Metanephros (tissue), 2 donors: Measurements from ENCODE around the genes TRIM29, OAF and ARHGEF12.

DNA sequence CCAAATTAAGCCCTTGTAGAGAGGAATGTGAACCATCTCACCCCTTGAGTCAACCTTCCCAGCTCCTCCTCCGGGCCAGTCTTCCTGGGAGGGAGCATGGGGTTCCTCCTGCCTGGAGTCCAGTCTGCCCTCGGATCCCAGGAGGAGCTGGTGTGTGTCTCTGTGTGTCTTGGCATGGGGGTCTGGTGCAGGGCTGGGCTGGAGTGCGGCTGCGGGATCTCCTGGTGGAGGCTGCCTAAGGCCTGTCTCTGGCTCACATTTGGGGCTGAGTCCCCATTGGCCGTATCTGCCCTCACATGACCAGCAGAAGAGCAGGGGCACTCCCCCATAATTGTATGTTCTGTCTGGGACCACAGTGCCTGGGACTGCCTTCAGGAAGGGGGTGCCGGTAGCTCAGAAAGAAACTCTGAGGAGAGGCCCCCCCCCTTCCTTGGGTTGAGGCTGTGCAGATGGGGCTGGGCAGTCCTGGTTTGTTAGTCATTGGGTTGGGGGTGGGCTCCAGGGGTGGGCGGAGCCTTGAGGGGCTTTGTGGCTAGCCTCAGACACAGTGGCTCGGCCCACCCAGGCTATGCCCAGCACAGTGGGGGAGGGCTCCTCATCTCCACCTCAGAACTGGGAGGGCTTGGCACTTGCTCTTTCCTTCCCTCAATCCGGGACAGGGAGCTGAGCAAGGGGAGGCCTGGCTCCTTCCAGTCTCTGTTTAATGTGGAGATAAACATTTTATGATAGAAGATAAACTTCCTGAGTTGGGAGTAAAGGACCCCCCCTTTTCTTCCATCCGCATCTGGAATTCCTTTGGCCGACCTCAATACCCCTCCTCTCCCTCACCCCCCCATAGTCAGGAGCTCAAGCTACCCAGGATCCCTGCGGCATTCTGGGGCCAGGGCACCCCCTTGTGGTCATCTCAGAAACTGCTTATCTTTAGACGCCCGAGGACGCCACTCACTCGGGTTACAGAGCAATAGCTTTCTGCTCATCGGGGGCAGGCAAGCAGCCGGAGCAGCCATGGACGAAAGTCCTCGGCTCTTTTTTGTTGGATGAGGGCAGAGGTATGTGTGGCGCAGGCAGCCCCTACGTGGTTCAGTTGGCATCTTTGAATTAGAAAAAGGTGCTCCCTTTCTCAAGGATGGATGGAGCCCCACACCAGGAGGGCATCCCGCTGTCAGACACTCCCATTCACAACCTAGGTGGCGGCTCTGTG lies 2.7 kb downstream of the C1QTNF5 start:
- RAMPAGE, long total RNA: no peak

DNA sequence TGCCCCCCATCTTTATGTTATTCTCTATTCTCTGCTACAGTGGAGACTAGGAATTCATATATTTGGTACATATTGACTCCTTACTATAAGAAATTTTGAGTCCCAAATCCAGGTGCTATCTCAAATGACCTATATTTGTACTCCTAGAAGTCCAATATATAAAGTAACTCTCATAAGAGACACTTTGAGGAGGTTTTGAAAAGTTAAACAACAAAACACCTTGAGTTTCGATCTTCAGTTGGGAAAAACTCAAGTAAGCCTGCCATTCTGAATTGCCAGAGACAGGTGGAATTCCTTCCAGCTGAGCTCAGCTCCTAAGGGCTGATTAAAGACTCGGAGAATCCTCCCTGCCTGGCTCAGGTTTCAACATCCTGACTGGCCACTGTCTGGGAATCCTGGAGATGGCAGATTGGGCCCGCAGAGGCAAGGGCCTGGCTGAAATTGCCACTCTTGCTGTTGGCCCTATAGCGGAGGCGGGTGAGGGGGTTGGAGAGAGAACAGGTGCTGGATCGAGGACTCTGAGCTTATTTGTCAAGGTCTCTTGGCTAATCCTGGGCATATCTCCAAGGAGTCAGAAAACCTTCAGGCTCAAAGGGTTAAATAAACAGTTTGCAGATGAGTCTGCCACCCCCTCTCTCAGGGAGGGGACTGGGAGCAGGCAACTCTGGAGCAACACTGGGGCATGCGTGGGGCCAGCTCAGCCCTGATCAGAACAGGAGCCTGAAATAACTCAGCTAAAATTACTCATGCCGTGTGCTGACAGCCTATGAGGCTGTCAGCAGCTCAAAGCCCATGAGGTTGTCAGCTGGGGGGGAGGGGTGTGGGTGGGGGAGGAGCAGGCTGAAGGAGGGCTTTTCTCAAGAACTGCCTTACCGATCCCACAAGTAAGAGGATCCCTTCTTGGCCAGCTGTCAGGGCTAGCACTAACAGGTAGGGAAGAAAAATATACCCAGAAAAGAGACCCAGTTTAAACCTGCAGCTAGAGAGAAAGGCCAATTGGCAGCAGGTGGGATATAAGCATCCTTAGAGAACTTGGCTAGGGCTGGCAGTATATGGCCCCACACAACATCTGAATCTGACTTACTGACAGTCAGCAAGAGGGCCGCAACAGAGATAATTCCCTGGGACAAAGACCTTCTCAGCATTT lies 14.7 kb upstream of the MFRP start:
- RAMPAGE, long total RNA: no peak

- RAMPAGE, long total RNA: no peak
Measured at GRCh38 chr11:119361950-119362341, 15.4 kb upstream of the MFRP start.

DNA sequence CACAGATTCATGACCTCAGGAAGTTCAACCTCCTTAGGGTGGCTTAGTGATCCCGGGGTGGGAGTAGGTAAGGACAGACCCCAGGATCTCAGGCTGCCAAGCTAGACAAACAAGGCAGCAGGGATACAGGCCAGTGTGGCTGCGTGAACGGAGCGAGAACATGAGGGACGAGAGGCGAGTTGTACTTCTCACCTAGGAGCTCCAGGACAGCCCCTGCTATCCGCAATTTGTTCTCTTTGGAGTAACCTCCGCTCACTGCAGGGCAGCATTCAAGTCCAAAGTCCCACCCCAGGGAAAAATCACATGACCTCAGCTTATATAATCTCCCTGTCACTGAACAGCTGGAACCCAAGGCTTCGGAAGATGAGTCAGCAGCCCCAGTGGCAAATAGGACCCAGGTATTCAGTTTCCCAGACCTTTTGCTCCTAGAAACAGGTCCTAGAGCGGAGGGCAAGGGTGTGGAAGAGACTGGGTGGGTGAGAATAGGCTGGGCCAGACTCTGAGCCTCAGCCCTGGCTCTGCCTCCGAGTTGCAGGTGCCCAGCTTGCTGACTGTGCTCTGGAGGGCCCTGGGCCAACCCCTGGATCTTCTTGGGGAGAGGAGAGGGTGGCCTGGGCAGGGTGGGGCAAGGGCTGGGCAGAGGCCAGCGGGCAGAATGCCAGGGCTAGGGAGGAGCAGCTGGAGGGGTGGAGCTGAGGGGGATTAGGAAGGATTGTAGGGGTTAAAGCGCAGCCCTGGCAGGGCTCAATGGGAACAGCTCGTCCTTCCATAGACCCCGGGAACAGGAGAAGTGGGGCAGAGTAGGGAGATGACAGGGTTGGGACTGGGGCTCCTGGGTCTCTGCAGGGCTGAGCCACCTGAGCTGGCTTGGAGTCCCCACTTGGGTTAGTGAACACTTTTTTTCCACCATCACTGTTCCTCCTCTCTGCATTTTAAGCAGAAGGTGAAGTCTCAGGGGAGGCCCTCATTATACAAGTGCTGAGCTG lies 13.0 kb downstream of the USP2 start:
- RAMPAGE, long total RNA: no peak

DNA sequence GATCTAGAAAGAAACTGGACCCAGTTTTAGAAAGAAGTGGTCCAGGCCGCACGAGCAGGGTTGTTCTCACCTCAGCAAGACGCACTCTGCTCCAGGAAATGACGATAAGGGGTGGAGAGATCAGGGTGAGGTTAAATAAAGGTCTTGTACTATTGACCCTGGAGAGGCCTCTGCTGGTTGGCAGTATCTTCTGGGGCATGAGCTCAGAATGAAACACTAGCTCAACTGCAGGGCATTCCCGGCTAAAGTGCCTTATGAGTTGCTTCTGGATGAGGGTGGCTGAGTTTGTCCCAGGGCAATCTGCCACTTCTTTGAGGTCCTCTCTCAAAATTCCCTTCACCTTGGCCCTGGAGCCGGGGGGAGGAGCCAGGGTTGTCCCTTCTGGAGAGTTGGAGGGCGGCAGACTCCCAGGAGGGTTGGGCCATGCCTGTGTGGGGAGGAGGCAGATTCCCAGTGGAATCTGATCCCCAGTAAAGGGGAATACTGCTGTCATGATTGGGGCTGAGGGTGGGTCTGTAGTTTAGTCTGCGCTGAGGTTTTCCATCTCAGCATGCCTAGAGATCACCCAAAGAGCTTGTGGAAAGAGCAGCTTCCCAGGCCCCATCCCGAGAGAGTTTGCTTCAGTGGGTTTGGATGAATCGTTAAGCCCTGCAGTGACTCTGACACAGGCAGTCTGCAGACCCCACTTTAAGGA lies 10.8 kb downstream of the USP2 start:
- RAMPAGE, long total RNA: no peak

GRCh38 chr11:119374064-119374717 lies 7.3 kb downstream of the USP2 start:
- RAMPAGE, long total RNA: no peak

GRCh38 chr11:119376991-119377540 lies 4.4 kb downstream of the USP2 start:
- RAMPAGE, long total RNA: no peak

DNA sequence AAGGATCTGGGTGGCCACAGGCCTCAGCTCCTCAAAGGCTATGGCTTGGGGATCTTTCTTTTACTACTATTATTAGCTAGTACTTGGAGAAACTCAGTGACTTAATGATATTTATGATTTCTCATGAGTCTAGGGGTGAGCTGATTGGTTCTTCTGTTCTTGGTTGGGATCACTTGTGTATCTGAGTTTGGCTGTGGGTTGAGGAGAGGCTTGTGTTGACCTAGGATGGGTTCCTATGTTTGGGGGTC lies 80.1 kb upstream of the THY1 start:
- RAMPAGE, long total RNA: no peak

DNA sequence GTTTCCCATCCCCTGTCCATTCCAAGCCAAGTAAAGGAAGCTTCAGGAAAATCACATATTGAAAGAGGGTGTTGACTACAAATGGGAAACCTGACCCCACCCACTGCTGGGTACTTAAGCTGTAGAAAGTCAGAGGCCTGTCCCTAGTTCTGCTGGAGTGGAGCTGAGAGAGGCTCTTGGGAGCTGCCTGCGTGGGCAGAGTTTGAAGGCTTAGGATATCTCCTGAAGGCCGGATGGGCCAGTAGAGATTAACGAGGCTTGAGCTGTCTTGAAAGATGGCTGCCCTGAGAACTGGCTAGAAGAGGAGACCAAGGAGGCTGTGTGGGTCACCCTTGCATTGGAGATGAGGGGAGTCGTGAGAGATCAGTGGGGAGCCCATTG lies 176.2 kb upstream of the NECTIN1 start:
- RAMPAGE, long total RNA: no peak

DNA sequence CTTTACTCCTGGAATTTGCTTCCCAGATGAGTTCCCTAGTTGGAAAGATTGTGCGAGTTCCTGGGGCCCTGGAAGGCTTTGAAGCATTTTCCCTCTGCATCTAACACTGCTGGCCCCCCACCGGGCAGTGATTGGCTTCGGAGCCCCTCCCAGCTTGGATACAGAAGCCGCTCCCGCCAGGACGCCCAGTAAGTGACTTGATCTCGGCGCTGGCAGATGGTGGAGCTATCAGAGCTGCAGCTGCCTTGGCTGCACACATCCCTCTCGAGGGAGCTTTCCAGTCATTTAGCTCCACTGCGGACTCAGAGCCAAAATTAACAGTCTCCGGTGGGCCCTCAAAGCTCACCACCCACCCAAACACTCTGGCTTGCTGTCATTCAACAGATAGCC lies 162.4 kb downstream of the TRIM29 start:
- RAMPAGE, long total RNA: no peak

DNA sequence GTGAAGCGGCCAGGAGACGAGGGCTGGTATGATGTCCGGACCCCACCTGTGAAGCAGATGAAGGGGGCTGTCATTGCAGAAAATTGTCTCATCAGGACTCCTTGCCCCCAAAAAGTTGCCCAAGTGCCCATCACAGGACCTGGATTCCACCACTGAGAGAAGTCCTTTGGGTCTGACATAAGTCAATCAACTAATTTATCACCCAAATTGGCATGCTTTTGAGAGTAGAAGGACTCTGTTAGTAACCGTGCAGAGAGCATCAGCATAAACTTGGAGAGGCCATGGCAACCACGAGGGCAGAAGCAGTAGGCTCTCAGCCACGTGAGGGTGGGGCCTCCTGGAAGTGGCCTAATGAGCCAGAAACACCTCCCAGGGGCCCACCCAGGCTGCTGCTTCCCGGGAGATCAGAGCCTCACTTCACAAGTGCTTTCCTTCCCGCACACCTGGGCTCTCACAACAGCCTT lies 17.3 kb downstream of the TRIM29 start:
- RAMPAGE, long total RNA: no peak

- RAMPAGE, long total RNA: no peak
Measured at GRCh38 chr11:120127183-120127598, 10.7 kb downstream of the TRIM29 start.

DNA sequence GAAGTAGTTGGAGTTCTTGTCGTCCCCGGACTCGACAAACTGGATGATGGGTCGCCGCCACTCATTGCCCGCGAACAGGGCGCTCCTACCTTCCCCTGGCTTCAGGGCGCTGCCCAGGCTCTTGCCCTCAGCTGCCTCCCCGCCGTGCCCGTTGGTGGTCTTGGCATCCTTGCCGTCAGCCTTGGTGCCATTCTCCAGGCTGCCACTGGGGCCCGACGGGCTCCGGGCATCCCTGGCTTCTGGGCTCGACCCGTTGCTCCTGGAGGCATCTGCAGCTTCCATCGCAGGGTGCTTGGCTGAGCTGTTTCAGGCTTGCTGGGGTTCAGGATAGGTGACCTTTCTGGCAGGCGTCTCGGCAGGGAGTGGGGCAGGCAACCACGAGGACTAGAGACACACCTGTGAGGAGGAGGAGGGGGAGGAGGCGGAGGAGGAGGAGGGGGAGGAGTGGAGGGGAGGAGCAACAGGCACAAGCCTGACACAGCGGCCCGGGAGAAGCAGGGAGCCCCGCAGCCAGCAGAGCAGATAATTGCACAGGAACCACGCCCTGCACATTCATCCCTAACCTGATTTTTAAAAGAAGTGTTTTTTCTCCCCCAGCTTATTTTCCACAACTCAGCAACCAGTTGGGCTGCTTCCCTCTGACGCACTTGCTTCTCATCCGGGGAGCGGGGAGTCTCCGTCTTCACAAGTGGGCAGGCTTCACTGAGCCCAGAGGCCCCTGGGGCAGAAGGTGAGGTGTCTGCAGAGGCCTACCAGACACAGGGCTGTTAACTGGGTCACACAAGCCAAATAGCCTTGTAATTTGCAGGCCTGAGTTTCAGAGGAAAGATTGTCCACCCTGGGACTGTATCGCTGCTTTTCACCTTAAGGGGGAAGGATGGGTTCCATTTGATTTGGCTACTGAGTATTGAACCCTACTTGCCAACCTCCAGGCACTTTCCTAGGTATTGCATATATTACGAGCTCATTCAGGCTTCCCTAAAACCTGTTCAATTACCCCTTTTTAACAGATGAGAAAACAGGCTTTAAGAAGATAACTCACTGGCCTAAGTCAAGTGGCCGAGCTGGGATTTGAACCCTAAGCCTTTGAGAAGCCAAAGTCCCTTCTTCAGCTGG lies at the start of gene TRIM29:
TSS of gene TRIM29 (minus strand) at position 364 of the 1,116 bp plus-strand sequence.
- RAMPAGE, long total RNA: no peak

GRCh38 chr11:120210113-120211233 lies at the start of gene OAF:
Gene OAF, plus strand, starts transcription at chr11:120211032.
- RAMPAGE, long total RNA: no peak

DNA sequence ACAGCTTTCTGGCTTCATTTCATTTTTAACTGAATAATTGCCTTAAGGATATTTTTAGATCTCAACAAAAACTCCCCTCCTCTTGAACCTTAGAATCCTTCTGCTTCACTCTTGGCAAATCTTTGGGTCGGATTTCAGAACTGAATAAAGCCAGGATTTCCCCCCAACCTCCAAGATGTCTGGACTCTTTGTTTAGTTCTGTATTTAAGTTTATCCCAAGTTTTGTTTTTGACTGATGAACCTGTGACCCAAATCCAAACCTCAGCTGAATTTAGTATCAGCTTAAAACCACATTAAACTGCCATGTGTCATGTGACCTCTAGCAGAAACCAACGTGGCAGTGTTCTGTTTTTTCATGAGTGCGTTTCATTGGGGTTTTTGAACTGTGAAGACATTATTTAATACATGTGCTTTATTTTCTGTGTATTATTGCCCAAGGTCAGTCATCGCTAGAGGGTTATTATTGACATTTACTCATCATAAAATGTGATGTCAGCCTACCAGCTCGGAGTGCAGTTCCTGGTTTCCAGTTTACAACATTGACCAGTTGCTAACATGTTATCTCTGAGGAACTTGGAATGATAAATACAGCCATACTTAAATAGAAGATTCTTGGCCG lies 1.7 kb downstream of the TLCD5 start:
- RAMPAGE, long total RNA: no peak

DNA sequence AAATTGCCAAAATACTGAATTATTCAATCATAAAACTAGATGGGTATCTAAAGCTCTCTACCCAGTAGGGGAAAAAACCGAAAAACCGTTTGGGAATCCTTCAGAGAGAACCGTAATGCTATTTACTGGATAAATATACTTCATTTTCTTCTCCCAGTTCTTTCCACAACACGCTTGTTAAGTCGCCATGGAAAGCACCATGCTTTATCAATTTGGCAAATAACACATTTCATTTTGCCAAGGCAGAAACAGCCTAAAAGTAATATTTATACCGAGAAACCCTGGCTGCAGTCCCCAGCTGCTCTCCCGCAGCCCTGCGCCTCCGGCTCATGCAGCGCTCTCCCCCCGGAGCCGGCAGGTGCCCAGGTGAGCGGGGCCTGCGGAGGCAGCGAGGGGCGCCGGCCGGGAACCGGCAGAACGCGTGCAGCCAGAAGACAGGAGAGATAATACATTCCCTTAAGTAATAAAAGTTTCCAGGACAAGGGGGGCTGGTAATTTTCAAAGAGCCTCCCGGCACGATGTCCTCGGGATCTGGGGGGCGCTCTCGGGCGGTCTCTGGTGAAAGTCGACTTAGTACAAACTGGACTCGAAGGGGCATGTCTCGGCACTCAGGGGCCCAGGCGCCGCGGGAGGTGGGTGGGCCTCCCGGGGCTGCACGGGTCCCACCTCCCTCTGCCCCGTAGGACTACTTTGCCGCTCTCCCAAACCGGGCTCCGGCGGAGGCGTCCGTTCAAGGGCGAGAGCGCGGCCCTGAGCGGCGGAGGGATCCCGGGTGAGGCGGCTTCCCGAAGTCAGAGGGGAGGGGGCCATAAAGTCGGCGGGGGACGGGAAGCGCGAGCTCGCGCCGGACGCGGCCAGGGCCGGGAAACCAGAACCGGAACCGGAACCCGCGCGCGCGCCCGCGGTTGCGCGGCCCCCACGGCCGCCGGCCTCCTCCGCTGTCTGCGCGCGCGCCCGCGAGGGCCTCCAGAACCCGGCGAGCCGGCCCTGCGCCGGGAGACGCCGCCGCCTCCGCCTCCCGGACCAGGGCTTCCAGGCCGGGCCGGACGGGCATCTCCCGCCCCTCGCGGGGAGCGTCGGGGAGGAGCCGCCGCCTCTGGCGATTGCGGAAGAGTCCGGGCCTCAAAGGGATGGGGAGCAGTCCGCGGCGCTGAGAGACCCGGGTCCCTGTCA lies at the start of gene ARHGEF12:
TSS of gene ARHGEF12 (plus strand) at position 969 of the 1,173 bp plus-strand sequence.
- RAMPAGE, long total RNA: no peak

- RAMPAGE, long total RNA: no peak
Measured at GRCh38 chr11:120336618-120337309, 551 bp downstream of the ARHGEF12 start.

DNA sequence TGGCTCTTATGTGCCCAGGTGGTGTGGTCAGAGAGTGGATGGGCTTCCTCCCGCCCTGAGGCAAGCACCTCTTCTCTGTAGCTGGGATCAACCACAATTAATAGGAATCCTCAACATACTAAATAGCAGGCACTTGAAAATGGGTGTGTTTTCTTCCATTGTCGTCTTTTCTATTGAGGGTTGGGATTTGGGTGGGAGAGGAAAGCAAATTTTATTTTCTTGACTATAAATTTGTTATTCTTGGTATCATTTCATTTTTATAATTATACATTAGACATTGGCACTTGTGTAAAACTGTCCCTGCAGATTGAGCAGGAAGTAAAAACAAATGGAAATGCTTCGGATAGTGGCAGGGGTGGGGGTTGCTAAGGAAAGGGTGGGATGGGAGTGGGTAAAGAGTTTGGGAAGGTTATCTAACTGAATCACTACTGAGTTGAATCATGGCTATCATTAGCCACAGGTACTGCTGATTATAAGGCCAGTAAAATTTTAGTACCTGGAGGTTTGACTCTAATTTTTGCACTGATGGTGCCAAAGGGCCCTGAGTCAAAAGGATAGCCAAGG lies 25.8 kb upstream of the GRIK4 start:
- RAMPAGE, long total RNA: no peak

GRCh38 chr11:120565893-120566587 lies 54.5 kb downstream of the GRIK4 start:
- RAMPAGE, long total RNA: no peak

- RAMPAGE, long total RNA: no peak
Measured at GRCh38 chr11:121088194-121089296, 12.5 kb upstream of the TECTA start.